Placental pericyte (primary cell): ENCODE measurements around the genes OSBPL8, LIN7A and METTL25.

GRCh38 chr12:75566637-75566836, 55.1 kb upstream of the KRR1 start:
- CAGE, long polyA plus RNA = no peak

- CAGE, long polyA plus RNA = no peak
Observed at GRCh38 chr12:75658823-75659236, 147.4 kb upstream of the KRR1 start.

GRCh38 chr12:75969578-75970375, 114.7 kb downstream of the NAP1L1 start:
- CAGE, long polyA plus RNA = no peak

- CAGE, long polyA plus RNA = no peak
Observed at GRCh38 chr12:76542326-76542764, 17.2 kb downstream of the OSBPL8 start.

DNA sequence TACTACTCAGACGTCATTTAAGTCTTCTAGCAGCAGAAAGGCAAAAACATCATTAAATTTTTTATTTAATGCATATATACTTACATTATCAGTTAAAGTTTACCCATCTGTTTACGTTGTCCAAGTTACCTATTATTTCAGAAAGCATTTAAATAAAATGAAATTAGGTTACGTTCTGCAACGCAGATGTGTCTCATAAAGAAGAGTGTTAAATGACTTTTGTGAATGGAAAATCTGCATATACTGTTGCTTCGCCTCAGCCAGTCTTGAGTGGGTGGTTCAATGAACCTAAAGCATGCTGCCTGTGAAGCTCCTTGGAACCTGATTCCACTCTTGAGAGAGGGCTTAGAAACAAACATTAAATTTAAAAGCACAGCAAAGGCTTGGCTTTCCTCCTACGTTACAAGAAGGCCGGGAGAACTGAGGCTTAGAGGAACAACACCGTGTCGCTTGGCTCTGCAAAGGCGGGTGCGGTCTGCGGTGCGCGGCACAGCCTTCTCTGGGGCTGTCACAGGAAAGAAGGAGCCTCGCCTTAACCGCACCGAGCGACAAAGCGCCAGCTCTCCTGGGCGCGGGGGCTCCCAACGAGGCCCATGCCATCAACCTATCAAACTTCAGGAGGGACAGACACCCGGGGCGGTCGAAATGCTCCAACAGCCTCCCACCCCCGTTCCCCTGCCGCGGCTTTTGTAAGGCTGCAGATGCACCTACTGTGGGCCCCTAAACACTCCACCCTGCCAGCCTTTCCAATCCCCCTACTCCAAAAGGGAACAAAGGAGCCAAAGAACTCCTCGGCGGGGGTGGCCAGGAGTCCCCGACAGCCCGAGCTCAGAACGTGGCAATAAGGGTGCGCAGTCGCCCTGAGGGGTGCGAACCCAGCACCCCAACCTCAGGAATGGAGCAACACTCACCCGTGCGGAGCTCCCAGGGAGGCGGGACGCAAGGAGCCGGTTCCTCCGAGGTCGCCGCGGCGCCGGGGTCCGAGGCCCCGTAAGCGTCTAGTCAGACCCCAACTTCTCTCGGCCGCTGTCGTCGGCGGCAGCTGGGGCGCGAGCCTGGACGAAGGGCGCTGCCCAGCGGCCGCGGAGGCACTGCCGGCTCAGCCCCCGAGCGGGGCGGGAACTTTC, 722 bp downstream of the OSBPL8 start:
- CAGE, long polyA plus RNA = no peak

GRCh38 chr12:76559613-76560455, at the start of gene OSBPL8:
OSBPL8 (minus strand) TSS chr12:76559771.
- CAGE, long polyA plus RNA = no peak

DNA sequence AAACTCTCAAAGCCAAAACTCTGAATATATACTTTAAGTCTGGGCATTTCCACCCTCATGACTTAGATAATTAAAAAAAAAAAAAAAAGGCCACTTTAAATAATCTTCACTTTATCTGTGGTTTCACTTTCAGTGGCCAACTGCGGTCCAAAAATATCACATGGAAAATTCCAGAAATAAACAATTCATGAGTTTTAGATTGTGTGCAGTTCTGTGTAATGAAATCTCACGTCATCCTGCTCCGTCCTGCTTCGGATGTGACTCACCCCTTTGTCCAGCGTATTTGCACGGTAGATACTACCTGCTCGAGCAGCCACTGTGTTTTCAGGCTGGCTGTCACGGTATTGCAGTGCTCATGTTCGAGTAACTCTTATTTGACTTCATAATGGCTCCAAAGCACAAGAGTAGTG, 2.5 kb downstream of the E2F7 start:
- CAGE, long polyA plus RNA = no peak

DNA sequence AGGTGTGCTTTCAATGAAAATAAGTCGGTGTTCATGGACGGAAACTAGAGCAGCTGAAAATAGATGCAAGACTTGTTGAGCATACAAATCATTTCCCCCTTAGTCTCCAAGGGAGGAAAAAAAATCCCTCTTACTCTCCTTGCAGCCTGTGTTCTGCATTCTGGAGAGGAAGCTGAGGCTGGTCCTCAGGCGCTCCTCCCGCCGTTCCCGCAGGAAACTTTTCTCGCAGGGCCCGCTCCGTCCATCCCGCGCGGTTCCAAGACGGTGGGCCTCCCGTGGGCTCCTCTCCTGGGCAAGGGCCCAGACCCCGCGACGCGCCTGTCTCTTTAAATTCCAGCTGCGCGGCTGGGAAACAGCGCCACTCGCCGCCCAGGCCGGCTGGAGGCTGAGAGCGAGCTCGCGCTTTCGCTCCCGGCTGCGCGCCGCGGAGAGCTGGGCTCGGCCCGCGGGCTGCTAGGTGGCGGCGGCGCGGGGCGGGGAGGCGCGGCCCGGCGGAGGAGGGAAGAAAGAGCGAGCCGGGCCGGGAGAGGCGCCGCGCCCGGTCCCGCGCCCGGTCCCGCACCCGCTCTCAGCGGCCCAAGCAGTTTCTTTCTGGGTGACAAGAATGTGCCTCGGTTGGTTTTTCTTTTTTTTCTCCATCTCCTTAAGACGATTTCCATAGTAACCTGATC, 259.2 kb upstream of the E2F7 start:
- CAGE, long polyA plus RNA = no peak

GRCh38 chr12:77940736-77941221, 110.1 kb downstream of the NAV3 start:
- CAGE, long polyA plus RNA = no peak

GRCh38 chr12:78006590-78007305, 176.1 kb downstream of the NAV3 start:
- CAGE, long polyA plus RNA = no peak

DNA sequence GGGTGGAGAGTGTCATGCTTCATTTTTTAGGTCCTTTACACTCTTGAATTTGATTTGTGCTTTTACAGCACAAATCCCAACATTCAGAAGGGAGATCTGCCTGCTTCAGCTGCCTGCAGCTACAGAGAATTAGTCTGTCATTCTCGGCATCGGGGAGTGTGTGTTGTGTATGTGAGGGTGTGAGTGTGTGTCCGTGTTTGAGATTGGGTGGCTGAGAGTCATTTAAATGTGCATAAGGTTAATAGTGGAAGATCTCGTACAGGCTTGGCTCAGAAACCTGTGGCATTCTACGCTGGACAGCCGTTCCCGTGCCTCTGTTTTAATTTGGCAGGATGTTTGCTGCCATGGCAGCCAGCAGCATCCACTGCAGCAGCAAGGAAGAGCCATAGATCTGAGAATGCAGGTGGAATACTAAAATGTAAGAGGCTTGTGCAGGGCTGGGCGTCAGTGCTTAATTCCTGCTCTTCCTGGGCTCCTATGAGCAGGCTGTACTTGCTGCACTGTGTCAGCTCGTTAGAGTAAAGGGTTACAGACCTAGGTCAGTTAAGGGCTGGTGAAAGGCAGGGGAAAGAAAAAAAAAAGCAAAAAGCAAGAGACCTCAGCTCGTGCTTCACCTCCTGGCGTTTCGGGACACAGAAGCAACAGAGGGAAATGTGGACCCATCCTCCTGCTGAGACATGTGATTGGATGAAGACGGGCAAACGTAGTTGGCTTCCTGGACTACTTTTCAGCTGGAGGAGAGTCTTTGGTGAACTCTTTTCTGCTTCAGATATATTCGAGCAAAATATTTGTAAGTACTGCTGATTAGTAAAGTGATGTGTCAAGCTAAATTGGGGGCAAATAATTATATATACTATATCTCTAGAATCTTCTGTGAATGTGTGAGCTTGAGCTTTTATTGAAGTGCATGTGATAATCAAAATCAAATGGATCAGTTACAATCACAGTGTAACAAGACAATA, 205.5 kb downstream of the NAV3 start:
- CAGE, long polyA plus RNA = no peak

- CAGE, long polyA plus RNA = no peak
Observed at GRCh38 chr12:78888569-78889109, 24.1 kb downstream of the SYT1 start.

- CAGE, long polyA plus RNA = no peak
Observed at GRCh38 chr12:79423961-79424614, 266.7 kb downstream of the PAWR start.

GRCh38 chr12:79691751-79692347, 1.1 kb upstream of the PAWR start:
- CAGE, long polyA plus RNA = no peak

GRCh38 chr12:79795608-79795950, 104.8 kb upstream of the PAWR start:
- CAGE, long polyA plus RNA = no peak

DNA sequence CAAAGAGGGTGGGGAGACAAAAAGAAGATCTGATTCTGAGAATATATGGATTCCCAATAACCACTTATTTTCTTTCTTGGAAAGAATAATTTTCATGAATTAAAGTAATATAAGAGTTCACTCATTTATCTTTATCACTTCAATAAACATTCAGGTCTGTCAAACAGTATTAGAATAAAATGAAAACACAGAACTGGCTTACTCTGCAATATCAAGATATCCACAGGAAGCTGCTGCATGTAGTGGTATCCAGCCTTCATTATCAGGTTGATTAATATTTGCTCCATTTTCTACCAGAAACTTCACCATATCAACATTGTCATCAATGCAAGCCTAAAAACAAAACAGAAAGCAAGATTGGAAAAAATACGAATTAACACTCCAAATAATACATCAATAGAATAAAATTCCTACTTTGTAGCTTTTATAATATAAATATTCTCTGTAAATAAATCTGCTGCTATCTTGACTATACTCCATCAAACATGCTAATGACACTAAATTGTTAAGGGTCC, 62.2 kb downstream of the PPP1R12A start:
- CAGE, long polyA plus RNA = no peak

GRCh38 chr12:80103075-80103491, 3.7 kb downstream of the OTOGL start:
- CAGE, long polyA plus RNA = no peak

DNA sequence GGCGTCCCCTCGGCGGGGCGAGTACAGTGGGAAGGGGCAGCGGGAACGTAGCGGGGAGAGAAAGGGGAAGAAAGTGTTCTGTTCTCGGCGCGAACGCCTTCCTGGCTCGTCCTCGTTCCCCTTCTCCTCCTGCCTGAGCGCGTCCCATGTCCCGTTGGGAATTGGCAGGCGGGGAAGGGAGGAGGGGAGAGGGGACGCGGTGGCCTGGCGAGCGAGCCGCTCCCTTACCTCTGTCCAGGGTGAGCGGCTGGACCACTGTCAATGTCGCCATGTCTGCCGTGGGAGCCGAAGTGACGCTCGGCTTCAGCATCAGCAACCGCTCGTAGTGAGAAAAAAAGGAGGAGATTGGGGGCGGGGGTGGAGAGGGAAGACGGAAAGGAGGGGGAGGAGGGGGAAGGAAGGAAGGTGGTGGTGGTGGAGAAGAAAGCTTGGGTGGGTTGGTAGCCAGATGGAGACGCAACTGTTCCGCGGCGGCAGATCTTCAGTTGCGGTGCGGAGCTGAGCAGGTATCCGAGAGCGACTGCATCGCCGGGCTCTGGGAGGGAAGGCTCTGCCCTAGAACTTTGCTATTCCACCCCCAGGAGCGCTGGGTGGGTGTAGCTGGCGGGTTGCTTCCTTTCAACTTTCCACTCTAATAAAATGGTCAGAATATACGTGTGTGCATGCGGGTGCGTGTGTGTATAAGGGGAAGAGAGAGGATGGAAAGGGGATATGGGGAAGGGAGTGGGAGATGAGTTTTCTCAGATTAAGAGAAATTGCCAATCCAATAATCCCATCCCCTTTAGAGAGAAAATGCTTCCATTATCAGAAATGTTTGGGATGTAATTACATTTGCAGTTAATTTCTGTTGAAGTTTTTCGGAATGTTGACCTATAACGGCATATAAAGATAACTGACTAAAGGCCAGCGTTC, at the start of gene LIN7A:
LIN7A (minus strand) TSS at position 522 of the 912 bp plus-strand sequence.
- CAGE, long polyA plus RNA = no peak

DNA sequence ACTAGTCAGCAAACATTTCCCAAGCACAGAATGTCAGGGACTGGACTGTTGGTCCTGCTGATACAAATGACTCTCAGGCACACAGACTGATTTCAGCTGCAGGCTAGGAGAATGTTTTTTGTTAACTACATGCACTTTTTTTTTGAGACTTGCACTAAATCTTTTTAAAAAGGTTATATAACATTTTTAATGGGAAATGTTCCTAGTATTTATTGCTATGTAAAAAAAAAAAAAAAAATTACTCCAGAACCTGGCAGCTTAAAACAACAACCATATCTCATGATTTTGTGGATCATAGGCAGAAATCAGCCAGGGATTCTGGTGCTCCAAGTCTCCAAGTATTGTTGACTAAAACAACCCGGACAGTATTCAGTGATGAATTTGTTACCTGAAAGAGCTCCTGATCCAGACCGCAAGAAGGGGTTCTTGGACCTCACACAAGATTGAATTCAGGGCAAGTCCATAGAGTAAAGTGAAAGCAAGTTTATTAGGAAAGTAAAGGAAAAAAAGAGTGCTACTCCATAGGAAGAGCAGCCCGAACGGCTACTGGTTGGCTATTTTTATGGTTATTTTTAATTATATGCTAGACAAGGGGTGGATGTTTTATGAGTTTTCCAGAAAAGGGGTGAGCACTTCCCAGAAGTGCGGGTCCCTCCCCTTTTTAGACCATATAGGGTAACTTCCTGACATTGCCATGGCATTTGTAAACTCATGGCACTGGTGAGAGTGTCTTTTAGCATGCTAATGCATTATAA, 131.5 kb downstream of the ACSS3 start:
- CAGE, long polyA plus RNA = no peak

- CAGE, long polyA plus RNA = no peak
Observed at GRCh38 chr12:82358057-82359050, at the start of gene METTL25. METTL25 (plus strand) TSS chr12:82358529.